Subcutaneous preadipocyte (primary cell): ENCODE measurements around a stretch of chr13.

GRCh38 chr13:73063367-73063571, 4.5 kb downstream of the KLF5 start:
- CAGE, long polyA plus RNA, result no peak

GRCh38 chr13:73168700-73169578, 110.1 kb downstream of the KLF5 start:
- CAGE, long polyA plus RNA, result no peak

DNA sequence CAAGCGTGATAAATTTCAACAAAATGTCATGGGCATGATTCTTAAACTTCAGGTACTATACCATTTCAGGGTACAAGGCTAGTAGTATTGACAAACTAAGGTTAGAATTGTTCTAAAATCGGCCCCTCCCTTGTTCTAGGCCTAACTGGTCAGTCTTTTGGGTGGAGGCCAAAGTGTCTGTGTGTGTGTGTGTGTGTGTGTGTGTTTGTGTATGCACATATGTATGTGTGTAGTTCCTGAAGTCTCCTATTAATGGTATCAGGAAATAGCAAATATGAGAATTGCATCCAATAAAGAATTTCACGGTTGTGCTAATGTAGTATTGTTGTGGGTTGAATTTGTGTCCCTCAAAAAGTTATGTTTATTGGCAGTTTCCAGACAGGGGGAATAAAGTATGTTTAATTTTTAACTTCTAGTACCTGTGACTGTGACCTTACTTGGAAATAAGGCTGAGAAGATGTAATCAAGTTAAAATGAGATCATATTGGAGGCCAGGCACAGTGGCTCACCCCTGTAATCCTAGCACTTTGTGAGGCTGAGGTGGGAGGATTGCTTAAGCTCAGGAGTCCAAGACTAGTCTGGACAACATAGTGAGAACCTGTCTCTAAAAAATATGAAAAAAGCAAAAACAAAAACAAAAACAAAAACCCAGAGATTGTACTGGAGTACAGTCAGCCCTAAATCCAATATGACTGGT, 119.3 kb downstream of the KLF5 start:
- CAGE, long polyA plus RNA, result no peak

- CAGE, long polyA plus RNA, result no peak
Observed at GRCh38 chr13:73327491-73328060, 268.8 kb downstream of the KLF5 start.

GRCh38 chr13:73334848-73336039, 276.4 kb downstream of the KLF5 start:
- CAGE, long polyA plus RNA, result no peak

GRCh38 chr13:73399494-73399693, 340.6 kb downstream of the KLF5 start:
- CAGE, long polyA plus RNA, result no peak

DNA sequence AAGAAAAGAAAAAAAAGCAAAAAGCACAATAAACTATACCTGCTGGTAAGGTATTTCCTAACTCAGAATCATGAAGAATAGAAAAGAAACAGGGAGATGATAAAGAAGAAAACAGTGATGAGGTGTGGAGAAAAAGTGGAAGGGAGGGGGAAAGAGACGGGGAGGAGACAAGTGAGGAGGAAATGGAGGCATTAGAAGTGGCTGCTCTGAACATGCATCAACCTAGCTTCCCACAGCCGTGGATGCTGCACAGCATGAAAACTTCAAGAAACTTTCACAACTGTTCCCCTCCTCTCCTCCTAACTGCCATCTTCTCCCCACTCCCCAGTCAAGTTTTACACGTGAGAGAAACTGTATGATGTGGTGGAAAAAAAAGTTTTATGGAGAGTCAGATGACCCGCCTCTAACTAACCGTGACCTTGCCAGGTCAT, 461.8 kb downstream of the KLF5 start:
- CAGE, long polyA plus RNA, result no peak

GRCh38 chr13:73676838-73677688, 618.3 kb downstream of the KLF5 start:
- CAGE, long polyA plus RNA, result no peak

GRCh38 chr13:73967751-73968427, 909.1 kb downstream of the KLF5 start:
- CAGE, long polyA plus RNA, result no peak

DNA sequence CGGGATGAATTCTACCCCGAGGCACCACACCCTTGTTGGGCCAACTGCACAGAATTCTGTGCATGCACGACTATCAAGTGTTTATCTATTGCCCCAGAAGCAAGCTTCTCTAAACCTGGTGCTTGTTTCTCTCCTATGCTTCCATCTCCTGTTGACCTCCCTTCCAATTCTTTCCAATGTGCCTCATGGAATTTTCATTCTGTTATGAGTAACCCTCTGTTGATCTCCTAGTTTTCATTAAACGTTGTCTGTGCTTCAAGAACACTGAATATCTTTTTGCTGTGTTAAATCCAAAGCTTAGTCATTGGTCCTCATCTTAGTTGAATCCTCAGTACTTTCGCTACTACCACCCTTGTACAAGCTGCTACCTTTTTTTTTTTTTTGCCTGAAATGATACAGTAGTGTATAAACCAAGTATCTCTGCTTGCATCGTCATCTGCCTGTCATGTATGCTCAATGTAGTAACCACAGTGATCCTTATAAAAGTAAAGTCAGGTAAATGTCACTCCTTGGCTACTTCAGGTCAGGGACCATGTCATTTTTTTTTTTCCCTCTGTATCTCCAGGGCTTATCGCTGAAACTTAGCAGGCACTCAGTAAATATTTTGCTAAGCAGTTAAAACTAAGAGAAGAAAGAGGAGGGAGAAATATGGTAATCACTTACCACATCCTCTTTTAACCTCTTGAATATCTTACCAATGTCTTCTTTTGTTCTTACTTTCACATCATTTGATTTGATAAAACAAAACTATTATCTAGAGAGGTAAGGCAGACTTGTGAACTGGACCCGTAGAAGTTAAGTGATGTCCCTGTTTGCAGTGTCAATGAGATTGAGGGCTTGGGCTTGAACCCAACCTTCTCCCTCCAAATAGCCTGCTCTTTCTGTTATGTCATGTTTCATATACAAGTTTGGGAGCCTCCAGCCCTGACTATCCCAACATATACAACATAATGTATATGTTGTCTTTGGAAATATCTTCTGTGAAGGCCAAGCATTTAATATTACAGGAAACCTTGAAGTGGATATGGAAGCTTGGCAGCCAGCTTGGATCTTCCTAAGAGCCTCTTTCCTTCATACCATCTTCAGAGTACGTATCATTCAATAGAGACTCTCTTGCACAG, 1172.2 kb downstream of the KLF5 start:
- CAGE, long polyA plus RNA, result no peak

DNA sequence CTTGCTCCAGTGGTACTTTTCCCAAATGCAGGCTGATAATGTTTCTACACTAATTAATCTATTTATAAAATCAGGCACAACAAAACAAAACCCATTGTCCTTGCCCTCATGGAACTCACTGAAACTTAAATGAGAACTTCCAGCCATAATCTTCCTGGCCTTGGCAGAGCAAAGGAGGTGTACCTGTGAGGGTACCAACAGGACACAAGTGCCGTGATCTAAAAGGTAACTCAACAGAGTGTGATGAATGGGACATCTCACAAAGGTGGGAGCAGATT, 348.9 kb downstream of the TBC1D4 start:
- CAGE, long polyA plus RNA, result no peak

DNA sequence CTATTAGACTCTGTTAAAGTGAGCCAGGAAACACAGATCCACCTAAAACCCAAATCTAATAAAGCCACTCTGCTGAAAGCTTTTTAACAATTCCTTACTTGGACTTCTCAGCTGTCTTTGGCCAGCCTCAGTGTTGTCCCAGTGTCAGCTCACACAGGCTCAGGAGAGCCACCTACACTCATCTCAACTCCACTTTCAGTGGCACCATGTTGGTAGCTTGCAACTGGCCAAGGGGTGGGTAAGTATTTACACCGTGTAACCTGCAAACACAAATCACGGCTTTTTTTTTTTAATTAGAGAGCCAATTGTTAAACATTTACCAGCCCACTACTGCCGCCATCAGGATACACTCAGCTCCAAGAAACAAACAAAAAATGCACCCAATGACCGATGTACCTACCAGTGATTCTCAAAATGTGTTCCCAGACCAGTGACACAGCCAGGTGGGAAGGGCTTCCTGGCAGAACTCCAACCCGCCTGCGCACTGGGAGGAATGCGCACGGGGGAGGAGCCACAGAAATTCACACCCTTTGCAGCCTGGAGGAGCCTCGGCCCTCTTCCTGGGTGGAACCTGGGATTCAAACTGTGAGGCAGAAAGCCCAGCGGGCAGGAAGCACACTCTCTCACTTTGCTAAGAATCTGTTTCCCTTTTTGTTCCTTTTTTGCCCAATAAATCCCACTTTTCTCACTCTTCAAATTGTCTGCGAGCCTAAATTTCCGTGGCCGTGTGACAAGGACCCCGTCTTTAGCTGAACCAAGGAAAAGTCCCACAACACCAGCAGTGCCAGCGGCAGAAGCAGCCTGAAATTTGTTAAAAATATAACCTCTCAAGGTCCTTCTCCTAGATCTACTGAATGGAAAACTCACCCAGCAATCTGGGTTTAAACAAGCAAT, 255.9 kb downstream of the TBC1D4 start:
- CAGE, long polyA plus RNA, result no peak

DNA sequence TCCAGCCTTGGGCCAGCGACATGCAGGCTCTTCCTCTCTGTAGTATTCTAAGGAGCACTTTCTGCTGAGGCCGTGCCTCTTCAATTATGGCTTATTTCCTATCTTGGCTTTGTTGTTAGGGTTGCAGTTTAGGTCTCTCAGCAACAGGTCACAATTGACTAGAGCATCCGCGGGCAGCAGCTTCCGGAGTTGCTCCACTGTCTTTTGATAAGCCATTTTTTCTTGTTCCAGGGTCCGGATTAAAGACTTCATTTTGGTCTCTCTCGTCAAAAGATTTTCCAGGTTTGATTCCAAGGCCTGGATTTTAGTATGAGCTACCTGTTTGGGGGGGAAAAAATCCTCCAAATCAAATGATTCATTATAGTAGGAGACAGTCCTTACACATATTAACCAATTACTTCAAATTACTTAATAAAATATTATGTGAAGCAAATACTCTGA, 195.2 kb downstream of the TBC1D4 start:
- CAGE, long polyA plus RNA, result no peak

- CAGE, long polyA plus RNA, result no peak
Observed at GRCh38 chr13:75417344-75417980, 64.5 kb downstream of the TBC1D4 start.

DNA sequence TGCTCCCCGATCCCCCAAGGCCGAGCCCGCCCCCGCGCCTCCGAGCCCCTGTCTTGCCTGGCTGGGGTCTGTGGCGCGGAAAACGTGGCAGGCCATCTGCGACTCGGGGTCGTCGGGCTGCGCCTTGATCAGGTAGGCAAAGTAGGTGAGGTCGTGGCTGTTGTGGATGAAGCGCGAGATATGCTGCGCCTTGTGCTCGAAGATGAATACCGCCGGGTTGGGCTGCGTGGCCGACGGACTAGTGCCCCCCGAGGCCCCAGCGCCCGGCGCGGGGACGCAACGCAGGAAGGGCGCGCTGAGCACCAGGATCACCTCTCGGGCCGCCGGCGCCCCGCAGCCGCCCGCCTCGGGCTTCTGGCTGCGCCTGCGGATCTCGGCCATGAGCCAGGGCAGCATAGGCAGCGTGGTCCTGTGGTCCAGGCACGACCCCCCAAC, 739 bp downstream of the TBC1D4 start:
- CAGE, long polyA plus RNA, result no peak

GRCh38 chr13:75481648-75481814, 438 bp downstream of the TBC1D4 start:
- CAGE, long polyA plus RNA, result no peak

- CAGE, long polyA plus RNA, result no peak
Observed at GRCh38 chr13:75635186-75636071, 701 bp upstream of the LMO7 start.

GRCh38 chr13:75840193-75840476, 204.0 kb downstream of the LMO7 start:
- CAGE, long polyA plus RNA, result no peak

DNA sequence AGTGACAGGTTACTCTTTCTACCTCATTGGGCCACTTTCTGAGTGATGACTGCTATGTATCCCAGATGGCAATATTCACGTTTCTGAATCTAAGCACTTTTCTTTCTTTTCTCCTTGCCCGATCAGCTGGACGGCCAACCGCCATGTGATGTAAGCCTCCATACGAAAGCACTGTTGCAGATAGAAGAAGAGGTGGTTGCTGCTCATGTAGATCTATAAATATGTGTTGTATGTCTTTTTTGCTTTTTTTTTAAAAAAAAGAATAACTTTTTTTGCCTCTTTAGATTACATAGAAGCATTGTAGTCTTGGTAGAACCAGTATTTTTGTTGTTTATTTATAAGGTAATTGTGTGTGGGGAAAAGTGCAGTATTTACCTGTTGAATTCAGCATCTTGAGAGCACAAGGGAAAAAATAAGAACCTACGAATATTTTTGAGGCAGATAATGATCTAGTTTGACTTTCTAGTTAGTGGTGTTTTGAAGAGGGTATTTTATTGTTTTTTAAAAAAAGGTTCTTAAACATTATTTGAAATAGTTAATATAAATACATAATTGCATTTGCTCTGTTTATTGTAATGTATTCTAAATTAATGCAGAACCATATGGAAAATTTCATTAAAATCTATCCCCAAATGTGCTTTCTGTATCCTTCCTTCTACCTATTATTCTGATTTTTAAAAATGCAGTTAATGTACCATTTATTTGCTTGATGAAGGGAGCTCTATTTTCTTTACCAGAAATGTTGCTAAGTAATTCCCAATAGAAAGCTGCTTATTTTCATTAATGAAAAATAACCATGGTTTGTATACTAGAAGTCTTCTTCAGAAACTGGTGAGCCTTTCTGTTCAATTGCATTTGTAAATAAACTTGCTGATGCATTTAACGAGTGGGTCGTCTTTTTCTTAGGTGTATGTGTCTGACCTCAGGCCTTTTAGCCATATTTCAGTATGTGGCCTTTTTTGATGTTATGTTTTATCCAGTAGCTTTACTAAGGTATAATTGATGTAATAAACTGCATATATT, 222.0 kb downstream of the LMO7 start:
- CAGE, long polyA plus RNA, result no peak

DNA sequence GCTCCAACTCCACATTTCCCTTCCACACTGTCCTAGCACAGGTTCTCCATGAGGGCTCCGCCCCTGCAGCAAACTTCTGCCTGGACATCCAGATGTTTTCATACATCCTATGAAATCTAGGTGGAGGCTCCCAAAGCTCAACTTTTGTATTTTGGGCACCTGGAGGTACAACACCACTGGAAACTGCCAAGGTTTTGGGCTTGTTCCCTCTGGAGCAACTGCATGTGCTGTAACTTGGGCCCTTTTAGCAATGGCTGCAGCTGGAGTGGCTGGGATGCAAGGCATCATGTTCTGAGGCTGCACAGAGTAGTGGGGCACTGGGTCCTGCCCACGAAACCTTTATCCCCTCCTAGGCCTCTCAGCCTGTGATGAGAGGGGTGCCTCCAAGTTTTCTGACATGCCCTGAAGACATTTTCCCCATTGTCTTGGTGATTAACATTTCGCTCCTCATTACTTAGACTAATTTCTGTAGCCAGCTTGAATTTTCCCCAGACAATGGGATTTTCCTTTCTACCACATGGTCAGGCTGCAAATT, 450.8 kb downstream of the LMO7 start:
- CAGE, long polyA plus RNA, result no peak